Measurements from ENCODE around the genes CKB and COA8.

DNA sequence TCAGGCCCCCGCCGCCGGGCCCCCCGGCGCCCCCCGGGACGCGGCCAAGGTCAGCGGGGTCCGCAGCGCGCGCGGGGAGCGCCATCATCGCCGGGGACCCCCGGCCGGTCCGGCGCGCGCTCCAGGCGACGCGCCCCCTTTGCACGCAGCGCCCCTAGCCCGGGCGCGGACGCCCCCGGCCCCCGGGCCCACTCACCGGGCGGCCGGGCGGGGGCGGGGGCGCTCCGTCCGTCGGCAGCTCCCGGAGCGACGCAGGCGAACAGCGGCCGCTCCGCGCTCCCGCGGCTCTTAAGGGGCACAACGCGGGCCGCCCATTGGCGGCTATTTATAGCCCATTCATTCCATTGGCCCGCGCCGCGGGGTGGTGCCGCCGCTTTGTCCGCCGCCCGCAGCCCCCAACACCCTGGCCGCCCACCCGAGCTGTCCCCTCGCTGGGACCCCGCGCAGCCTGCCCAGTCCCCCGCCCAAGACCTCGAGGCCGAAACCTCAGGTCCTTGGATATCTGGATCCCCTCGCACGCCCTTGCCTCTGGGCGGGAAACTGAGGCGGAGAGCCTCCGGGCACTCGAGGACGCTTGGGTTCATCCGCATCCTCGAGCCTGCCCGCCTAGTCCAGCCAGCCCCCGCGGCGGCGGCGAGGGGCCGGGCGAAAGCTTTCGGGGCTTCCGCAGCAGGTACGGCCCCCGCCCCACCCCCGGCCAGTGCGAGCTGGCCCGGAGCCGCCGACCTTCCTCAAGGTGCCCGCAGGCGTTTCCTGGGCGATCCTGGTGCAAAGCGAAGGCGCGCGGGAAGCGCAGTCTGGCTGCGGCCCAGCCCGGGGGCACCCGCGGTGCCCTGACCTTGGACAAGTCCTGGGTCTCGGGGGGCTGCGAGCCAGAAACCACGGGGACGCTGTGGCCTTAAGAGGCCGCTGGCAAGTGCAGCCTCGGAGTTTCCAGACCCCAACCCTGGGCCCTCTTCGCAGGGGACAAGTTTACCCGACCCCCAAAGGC is at the start of gene CKB:
CKB (minus strand) TSS at position 261 of the 991 bp plus-strand sequence.
- RRBS = 2% methylated on average over 57 of the region's 120 CpGs

GRCh38 chr14:103562512-103563498 is at the start of gene COA8:
Gene COA8 (plus strand): TSS chr14:103562960.
- RRBS = 3% methylated on average over 25 of the region's 116 CpGs

DNA sequence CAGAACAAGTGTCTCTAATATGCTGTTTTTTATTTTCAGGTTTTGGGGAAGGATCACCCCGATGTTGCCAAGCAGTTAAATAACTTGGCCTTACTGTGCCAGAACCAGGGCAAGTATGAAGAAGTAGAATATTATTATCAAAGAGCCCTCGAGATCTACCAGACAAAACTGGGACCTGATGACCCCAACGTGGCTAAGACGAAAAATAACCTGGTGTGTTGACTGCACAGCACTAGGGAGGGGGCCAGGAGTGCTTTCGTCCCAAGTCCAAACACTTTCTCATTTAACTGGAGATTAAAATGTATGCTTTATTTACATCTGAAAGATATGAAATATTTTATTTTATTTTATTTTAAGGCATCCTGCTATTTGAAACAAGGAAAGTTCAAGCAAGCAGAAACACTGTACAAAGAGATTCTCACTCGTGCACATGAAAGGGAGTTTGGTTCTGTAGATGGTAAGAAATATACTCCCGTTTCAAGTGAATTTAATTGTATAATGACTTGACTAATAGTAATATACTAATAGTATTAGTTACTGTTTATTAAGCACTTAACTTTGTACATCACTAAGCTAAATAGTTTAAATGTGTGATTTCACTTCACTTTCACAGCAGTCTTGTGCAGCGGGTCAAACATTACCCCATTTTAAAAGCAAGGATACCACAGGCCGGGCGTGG is 42.1 kb downstream of the XRCC3 start:
- RRBS = no CpG with 5 or more reads among the region's 10 CpGs

DNA sequence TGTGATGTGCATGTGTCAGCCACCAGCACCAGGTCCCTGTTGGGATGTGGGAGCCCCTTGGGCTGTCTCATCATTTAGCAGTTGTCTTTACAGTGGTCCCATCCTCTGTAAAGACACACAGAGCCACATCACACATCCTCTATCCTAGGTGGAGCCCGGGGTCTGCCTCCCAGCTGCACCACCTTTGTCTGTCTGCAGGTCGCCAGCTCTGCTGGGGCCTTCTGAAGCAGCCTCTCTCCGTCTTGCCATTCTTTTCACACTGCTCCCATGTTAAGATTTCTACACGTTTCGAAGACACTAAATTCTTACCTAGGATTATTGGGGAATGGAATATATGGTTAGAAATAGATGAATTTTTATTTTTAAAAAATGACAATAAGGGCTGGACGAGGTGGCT is 31.7 kb downstream of the XRCC3 start:
- RRBS = no CpG with 5 or more reads among the region's 6 CpGs

DNA sequence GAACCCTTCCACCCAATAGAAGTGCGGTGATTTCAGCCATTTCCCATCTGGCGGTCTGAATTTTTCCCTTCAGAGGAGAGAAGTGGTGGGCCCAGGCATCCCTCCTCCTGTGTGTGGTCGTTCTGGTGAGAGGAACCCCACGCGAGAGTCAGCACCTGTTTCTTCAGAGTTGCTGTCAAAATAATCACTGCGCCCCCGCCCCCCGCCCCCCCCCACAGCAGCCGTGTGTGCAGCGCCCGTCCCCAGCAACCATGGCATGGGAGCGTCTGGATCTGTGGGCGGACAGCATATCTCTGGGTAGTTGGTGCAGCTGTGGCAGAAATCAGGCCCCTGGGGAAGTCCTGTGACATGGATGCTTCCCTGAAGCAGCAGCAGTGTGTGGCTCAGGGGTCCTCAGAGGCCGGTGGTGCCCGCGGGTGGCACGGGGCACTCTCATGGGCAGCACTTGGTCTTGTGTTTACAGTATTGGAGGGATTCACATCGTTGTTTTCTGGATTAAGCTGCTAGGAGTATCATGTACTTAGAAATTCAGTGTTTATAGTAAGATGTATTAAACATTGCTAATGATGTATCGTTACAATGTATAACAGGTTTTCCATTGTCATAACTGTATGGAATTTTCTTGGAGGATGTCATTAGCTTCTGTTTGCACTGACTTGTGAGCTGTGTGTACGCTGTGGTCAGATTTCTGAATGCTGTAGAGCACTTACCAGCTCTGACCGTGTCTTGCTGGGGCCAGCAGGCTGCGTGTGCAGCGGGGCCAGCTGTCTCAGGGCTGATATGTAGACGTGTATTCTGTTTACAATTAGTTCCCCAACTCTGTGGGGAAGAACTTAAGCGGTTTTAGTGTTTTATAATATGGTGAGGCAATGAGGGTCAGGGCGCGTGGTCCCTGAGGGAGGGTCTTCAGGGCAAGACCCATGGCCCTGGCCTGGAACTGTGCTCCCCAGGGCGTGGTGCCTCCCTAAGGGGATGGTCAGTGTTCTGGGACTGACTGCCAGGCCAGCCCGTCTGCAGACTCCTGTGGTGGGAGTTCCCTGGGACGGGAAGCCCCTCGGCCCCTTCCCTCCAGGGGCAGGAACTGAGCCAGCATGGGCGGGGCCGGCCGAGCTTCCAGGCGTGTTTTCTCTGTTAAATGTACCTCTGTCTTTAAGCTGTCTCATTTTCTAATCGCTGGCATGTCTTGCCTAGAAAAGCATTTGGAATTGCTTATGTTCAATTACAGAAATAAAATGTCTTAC is 18.9 kb downstream of the XRCC3 start:
- RRBS = no CpG with 5 or more reads among the region's 36 CpGs

- RRBS = no CpG with 5 or more reads among the region's 7 CpGs
Observed at GRCh38 chr14:103748410-103748916, 32.9 kb downstream of the ZFYVE21 start.

GRCh38 chr14:103771702-103772456 is 56.3 kb downstream of the ZFYVE21 start:
- RRBS = no CpG with 5 or more reads among the region's 2 CpGs

DNA sequence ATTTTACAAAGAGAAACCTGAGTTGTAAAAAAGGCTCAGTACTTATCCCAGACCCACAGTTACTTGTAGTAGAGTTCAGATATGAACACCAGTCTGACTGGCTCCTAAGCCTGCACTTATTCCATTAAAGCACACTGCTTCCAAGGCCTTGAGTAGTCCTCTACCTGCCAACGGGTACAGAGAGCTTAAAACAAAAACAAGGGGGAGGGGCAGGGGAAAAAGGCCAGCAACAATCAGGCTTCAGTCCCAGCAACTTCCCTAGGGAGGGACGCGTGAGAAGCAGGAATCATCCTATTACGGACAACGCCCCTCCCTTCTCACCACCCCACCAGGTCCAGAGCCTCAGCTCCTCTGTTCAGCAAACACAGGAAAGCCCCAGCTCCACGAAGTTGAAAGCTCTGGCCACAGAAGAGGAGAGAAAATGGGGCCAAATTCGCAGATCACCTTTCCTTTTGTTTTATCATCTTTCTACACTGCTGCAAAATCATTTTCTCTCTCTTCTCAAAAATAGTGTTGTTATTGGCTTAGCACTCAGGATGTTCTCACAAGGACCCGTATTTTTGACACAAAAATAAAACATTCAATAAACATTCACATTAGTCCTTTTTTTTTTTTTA is 27.4 kb downstream of the PPP1R13B start:
- RRBS = no CpG with 5 or more reads among the region's 8 CpGs

GRCh38 chr14:103861493-103862145 is 14.2 kb upstream of the PPP1R13B start:
- RRBS = no CpG with 5 or more reads among the region's 9 CpGs

- RRBS = 76% methylated on average over 11 of the region's 29 CpGs
Observed at GRCh38 chr14:103881191-103882112, 34.1 kb upstream of the PPP1R13B start.

- RRBS = no CpG with 5 or more reads among the region's 14 CpGs
Observed at GRCh38 chr14:103896990-103897662, 24.2 kb downstream of the ATP5MJ start.

DNA sequence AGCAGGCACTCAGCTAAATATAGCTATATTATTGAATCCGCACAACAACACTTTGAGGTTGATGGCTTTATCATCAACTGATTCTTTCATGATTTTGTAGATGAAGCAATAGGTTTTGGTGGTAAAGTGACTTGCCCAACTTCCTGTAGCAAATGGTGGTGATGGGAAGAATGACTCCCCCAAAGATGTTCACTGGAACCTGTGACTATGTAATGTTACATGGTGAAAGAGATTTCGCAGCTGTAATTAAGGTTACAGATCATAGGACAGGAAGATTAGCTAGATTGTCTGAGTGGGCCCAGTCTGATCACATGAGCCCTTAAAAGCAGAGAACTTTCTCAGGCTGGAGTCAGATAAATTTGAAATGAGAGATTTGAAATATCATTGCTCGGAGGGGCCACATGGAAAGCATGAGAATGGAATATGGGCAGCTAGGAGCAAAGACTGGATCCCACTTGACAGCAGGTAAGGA is 3.3 kb downstream of the TDRD9 start:
- RRBS = no CpG with 5 or more reads among the region's 3 CpGs

- RRBS = 46% methylated on average over 16 of the region's 42 CpGs
Observed at GRCh38 chr14:104117798-104118442, 20.5 kb upstream of the KIF26A start.

DNA sequence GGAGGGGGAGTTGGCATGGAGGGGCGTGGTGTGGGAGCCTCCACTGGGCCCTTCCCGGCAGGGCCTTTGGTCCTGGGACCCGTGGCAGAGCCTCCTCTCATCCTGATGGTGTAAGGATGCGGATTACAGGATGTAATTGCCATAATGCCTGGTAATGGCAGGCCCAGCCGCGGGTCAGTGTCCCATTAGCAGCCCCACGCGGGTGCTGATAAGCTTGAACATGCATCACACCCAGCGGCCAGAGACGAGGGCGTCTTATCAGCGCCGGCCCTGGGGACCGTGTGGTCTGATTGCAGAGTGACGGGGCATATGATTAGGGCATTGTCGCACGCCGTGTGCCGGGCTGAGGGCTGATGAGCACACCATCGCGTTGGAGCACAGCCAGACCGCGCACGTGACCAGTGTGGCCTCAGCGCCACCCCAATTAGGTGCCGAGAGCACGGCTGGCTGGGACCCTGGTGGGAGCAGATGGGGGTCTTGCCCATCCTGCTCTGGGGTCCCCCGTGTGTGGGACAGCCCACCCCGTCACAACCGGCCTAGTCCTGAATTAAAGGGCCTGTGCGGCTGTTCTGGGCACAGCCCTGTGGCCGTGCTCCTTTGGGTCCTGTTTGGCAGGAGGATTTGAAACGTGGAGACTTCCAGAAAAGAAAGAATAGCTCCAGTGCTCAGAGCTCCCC is 20.5 kb downstream of the KIF26A start:
- RRBS = 9% methylated on average over 6 of the region's 33 CpGs

- RRBS = no CpG with 5 or more reads among the region's 15 CpGs
Observed at GRCh38 chr14:104354146-104354842, 215.9 kb downstream of the KIF26A start.

DNA sequence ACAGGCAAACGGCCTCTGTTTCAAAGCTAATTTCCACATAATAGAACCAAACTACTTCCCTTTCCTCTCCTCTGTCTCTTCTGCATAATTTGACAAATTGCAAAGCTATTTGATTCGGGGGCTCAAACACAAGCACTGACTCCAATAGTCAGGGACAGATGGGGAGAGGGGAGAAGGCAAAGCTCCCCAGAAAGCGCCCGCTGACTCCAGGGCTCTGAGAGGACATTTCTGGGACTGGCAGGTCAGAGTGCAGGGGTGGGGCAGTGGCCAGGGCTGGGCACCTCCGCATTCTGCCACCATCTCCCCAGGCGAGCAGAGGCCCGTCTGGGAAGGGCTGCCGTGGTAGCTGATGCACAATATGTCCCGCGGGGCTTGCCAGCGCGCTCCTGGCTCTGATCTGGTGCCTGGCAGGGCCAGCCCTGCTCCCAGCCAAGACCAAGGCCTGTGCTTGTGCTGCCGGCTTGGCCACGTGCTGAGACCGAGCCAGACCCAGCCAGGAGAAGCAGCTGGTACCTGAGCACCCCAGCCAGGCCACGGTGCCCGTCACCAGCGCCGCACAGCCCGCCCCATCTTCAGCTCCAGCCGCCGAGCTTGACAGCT is 68.8 kb upstream of the C14orf180 start:
- RRBS = no CpG with 5 or more reads among the region's 22 CpGs

GRCh38 chr14:104665250-104666080 is 24.0 kb upstream of the INF2 start:
- RRBS = no CpG with 5 or more reads among the region's 16 CpGs

GRCh38 chr14:104666081-104666761 is 23.2 kb upstream of the INF2 start:
- RRBS = no CpG with 5 or more reads among the region's 17 CpGs

DNA sequence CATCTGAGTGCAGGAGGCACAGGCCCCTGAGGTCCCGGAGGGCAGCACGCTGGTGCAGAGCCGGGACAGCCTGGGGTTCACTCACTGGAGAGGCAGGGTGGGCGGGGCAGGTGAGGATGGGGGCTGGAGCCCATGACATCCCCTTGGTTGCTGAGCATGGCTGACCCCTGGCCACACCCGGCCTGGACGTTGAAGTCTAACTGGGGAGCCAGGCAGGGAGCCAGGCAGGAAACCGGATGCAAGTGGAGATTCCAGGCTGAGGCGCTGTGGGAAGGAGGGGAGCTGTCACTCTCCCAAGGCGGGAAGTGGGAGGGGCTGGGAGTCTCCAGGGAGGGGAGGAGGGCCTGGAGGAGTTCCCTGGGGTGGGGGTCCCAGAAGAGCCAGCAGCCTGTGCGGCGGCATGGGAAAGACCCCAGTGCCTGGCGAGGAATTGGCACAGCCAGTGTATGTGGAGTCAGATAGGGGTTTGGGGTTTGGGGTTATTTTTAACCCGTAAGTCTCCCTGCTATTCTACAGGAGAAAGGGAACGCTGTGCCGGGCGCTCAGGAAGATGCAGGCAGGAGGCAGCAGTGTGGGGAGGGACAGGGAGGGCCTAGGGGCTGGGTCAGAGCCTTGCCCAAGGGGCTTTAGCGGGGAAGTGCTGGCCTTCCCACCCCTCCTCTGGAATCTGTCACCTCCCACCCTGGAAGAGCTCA is 7.6 kb upstream of the INF2 start:
- RRBS = 8% methylated on average over 3 of the region's 17 CpGs

- RRBS = 2% methylated on average over 29 of the region's 53 CpGs
Observed at GRCh38 chr14:104689729-104690252, 373 bp downstream of the INF2 start.

Data from non-pigmented ciliary epithelial cell (primary cell).